Left lung (tissue), 1 donor: ENCODE measurements around a stretch of chr6.

- PRO-cap: no peak
Measured at GRCh38 chr6:151814602-151814989, 7.1 kb downstream of the ESR1 start.

DNA sequence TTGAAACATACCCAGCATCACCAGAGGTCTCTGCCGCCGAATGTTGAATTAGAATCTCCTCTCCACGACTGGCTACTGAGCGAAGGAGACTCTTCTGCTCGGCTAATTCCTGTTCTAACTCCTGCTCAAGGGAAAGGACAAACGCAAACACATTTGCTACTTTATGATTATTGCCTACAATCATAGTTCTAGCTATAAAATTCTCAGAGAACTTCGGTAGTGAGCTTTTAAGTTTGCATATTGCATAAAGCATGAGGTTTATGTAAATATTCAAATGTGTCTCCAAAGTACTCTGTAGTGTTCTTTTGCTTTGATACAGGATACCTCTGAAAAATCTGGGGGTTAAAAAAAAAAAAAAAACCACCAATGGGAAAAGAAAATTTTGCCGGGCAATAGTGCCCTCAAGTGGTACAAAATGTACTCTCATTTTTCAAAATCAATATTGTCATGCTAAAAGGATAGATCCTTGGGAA lies 369.1 kb downstream of the SYNE1 start:
- PRO-cap: no peak

- PRO-cap: unidirectional peak, plus-strand start at chr6:152369151
Measured at GRCh38 chr6:152368543-152369301, 268.4 kb downstream of the SYNE1 start.

GRCh38 chr6:152428024-152428639 lies 209.0 kb downstream of the SYNE1 start:
- PRO-cap: no peak

GRCh38 chr6:152634915-152635114 lies 2.3 kb downstream of the SYNE1 start:
- PRO-cap: no peak

DNA sequence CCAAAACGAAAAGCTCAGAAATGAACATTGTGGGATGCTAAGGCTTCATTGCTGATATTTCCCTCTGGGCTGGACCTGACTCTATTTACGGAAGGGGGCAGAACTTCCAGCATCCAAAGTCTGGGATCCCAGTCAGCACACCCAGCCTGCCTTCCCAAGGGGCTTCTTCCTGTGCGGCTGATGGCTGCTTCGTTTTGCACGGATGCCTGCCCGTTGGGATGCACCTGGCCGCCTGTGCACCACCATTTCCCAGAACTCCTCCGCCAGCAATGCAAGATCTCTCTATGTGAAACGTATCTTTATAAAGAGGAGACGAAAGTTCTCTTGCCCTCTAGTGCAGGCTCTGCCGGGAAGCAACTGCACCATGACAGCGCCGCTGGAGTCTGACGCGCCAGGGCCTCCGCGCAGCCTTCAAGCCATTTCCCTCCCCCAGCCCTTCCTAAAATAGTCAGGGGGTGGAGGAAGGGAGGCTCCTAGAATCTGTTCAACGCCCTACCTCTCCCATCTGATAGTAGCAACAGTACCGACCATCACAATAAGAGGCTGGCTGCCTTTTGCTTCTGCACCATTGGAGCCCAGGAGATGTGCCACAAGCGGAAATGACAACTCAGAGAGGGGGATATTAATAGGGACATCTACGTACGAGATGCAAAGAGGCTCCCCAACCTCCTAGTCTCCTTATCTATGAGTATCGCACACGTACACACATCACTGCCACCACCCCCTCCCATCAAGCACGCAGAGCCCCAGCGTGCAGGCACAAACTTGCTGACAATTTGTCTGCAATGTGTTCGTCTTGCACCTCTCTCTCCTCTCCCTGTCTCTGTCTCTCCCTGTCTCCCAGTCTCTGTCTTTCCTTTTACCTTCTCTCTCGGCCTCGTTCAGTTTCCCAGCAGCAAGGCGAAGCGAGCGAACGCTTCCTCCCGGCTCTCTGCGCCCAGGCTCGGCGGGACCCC lies 1.1 kb downstream of the SYNE1 start:
- PRO-cap: bidirectional peak, plus-strand start at position 517 of the sequence, minus-strand start at position 385 of the sequence

- PRO-cap: bidirectional peak, plus-strand start at chr6:152984293, minus-strand start at chr6:152984239
Measured at GRCh38 chr6:152984091-152984466, 1.2 kb upstream of the FBXO5 start.

- PRO-cap: unidirectional peak, minus-strand start at chr6:153002469
Measured at GRCh38 chr6:153001486-153002566, 683 bp downstream of the MTRF1L start.

GRCh38 chr6:154403503-154404192 lies 47.0 kb upstream of the IPCEF1 start:
- PRO-cap: no peak

DNA sequence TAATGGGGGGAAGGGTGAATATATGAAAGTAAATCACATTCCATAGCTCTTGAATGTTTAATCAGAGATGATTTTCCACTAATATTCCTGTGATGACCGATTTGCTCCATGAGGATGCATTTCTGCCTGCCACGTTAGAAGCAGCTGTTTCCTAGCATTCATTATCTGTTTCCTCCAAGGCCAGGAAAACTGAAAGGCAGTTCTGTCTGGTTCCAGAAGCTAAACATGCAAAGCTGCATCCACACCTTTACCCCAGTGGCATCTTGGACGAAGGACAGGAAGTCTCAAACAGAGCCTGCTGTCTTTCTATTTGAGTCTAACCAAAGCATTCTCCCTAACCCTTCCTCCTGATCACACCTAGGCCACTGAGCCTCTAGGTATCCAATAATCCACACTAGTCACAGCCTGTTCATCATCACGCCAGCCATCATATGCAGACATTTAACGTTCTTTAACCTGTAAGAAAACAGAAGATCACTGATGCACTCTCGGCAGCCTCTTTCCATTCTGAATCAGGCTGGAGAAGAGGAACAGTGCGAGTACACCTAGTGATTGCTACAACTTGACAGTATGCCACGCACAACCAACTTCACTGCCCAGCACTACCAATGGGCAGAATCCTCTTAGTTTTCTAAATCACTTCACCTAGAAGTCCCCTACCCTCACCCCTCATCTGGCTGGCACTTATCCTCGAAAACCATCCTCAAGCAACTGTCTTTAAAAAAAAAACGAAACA lies 27.5 kb downstream of the CNKSR3 start:
- PRO-cap: no peak

GRCh38 chr6:154487273-154487944 lies 23.1 kb downstream of the CNKSR3 start:
- PRO-cap: no peak

DNA sequence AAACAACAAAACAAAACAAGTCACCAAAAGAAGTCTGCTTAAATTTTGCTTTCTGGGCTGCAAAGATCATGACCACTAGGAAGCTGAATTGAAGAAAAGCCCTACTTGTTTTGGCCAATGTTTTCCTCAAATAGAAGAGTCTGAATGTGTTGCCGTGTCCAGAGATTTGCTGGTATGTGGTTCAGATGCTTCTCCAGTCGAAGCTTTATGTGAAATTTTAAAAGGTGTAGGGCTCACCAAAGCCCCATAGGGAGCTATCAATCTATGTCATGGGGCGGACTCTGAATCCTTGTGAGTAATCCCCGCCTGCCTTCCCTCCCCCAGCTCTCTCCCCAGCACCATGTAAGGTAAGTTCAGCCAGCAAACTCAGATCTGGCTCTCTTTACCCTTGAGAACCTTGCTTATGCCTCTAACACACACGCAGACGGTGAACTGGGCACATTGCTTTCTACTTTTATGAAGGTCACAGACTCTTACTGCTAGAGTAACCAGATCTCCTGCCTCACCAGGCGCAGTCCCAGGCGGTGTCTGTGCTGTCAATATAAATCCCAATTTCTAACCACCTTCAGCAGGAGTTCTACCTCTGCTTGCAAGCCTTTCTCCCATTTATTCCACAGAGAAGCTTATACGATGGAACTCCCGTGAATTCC lies 82.6 kb upstream of the CNKSR3 start:
- PRO-cap: no peak

GRCh38 chr6:155223516-155224538 lies 40.0 kb upstream of the CLDN20 start:
- PRO-cap: no peak

GRCh38 chr6:155634119-155634463 lies 178.5 kb upstream of the NOX3 start:
- PRO-cap: no peak

DNA sequence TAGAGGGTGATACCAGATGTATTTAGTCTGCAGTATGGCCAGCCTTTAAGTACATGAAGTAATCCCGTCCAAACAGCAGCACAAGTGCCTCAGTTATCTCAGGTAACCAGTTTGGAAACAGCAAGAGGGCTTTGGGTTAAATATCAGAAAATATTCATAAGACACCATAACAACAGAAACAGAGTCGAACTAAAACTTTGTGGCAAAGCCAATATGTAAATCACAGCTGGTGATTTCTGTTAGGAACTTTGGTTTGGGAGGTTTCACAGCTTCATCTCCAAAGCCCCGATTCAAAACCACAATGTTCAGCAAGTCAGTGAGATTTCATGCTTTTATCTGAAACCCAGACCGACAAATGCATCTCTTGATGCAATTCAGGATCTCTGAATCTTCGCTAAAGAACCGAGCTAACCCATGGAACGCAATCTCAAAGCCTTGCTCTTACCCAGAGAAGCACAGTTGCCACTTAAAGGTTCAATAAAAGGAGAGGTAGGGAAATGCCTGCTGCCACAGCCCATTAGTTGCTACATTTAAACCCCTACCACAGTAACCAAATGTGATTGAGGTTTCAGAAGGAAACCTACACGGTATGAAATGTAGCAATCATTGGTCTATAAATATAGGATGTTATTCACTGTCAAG lies 381.1 kb upstream of the ARID1B start:
- PRO-cap: no peak

DNA sequence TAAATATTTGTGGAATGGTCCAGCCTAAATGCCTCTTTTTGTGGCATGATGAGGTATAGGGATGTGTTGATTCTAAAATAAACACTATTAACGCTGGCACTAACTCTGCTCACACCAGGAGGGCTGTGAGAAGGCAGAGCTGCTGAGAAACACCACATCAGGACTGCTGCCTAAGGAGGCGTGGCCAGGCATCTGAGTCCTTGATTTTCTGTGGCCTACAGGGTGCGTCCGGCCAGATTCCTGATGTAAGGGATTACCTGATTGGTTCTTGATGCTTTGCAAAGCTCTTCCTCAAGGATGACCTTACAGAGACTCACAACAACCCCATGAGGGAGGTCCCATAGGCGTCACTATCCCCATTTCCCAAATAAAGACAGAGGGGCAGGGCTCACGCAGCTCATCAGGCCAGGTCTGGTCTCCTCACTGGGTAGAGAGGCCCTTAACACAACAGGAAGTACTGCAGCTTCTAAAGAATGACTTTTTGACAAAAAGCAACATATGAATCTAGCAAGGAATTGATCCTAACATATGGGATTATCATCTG lies 219.6 kb upstream of the ARID1B start:
- PRO-cap: no peak

DNA sequence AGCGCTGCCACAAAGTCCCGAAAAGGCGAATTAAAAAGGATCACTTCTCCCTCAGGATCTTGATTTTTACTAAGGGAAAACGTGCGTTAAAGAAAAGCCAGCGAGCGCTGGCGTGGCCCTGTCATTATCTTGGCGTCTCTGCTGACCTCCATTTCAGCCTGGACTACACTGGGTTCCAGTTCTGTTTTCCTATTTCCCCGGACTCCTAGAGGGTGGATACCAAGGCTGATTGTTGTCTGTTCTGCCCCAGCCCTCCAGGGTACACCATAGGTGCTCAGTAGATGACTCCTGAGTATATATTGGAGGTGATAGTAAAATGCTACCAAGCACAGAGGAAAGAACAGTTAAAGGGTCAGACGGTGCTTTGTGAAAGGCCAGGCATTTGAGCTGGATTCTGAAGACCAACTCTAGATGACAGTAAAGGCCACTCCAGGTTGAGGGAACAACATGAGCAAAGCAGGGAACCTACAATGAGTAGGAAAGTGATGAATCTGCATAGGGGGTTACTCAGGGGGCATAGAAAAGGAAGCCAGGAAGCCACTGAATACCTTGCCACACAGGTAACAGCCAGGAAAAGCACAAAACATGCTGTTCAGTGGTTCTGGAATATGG lies 89.1 kb upstream of the ARID1B start:
- PRO-cap: no peak

DNA sequence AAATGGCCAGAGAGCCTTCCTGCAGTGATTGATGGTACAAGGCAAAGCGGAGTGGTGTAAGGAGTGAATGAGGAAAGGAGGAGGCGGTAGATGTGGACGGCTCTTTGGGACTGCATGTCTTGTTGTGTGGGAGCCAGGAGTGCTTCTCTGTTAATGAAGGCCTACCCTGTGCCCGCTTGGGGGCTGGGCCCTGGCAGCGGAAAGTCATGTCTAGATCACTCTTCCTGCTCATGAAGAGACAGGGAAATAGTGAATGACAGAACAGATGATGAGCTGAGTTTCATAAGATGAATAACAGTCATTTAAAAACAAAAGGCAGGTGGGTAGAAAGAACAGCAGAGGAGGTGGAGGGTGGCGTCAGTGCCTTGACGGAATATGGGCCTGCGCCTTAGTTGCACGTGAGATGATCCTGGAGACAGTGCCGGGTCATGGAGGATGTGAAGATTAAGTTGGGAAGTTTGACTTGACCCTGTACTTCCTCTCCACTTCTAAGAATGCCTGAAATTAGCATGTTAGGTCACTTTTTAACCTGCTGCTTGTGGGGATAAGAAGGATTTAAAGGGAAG lies 85.5 kb downstream of the ARID1B start:
- PRO-cap: no peak

- PRO-cap: bidirectional peak, plus-strand start at chr6:156886671, minus-strand start at chr6:156886551
Measured at GRCh38 chr6:156886366-156886842, 109.2 kb downstream of the ARID1B start.

DNA sequence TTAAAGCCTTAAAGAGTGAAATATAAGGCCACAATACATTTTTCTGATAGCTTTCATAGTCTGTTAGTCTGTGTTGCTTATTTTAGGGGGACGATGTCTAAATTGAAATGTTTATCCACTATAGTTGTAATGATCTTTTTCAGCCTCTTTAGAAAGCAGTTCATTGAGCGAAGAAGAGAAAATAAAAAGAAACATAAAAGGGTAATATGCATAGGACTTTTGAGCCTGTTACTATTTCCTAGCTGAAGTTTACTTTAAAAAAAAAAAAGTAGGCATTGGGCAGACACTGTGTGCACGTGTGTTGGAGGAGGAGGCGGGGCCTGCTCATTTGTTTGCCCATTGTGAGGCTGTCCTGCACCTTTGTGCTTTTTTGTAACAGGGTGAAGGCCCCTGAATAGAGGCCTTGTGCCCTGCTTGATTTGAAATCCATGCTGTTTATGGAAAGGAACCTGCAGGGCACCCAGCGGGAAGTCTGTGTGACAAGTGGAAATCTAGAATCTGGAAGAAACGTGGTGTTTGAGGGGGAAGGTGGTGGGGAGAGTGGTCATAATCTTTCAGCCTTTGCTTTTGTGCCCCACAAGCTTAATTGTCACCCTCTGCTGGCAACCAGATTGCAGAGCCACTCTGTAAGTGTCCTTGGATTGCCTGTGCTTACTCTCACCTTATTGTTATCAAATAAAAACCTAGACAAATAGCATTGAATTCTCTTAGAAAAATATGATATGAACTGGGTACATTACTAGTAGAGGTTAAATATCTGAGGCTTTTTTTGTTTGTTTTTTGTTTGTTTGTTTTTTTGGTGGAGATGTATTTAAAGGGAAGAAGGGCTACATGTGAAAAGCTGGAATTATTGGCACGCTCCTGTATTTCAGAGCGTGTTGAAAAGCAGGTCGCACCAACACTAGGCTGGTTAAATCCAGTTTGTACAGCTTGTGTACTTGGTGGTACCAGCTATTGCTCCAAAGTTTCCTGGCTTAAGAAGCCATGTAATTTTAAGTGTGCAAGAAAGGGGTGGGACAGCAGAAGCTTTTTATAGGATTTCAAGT lies 156.1 kb downstream of the ARID1B start:
- PRO-cap: no peak